ENCODE results near the genes S100A14 and JTB.

- PRO-cap, result no peak
Measured at GRCh38 chr1:153603297-153603814, 9.6 kb downstream of the S100A16 start.

- PRO-cap, result no peak
Measured at GRCh38 chr1:153614022-153615140, 1.4 kb upstream of the S100A16 start.

DNA sequence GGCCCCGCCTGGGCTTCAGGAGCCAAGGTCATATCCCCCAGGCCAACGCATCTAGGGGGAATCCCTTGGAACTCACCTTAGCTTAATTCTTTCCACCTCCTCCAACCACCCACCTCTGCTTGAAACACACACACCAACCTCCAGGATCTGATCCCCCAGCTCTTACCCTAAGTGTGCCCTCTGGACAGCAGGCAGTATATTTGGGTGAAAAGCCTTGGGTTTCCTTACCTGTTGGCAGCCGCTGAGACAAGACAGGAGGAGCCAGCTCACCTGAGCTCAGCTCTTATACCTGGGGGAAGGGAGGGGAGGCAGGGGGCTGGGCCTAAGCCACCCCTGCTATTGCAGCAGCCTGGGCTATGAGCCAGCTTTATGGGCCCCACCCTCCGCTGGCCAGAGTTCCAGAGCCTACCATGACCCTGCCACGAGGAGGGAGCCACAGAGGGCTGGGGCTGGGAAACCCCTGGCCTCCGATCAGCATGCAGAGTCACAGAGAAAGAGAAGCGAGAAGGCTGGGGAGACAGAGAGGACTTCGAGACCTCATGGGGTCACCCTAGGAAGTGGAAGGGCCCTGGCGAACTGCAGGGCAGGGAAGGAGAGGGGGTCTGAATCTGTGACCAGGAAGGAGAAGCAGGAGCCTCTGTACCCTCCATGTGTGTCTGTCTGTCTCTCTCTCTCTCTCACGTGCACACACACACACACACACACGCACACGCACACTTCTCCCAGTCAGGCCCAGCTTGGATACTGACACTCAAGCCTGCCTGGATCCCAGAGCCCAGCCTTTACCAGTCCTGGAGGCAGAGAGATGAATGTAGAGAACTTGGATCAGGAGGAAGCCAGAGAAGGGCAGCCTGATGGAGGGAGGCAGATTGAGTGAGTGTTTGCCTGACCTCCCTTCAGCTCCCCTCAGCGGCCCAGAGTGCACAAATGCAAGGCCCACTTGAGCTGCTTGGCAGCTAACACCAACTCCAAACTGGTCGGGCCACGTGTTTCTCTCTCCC lies at the start of gene S100A14:
Gene S100A14, minus strand, starts transcription at position 259 of the 1,001 bp plus-strand sequence.
- PRO-cap, result bidirectional peak, plus-strand start at position 481 of the sequence, minus-strand start at position 253 of the sequence

DNA sequence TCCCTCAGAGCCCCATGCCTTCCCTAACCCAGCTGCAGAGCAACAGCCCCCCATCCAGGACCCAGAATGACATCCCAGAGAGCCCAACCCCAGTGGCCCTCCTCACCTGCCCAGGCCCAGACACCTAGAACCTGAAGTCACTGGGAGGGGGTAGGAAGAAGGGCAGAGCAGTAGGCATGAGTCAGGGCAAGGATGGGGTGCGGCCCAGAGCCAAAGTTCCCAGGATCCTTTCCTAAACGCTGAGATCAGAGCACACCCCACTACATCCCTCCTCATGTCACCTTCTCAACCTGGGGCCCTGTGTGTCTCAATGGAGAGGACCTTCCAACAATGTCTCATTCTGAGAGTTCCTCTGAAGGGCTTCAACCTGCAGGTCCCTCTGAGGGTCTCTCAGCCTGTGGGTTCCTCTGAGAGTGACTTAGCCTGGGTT lies 958 bp upstream of the S100A14 start:
- PRO-cap, result no peak

DNA sequence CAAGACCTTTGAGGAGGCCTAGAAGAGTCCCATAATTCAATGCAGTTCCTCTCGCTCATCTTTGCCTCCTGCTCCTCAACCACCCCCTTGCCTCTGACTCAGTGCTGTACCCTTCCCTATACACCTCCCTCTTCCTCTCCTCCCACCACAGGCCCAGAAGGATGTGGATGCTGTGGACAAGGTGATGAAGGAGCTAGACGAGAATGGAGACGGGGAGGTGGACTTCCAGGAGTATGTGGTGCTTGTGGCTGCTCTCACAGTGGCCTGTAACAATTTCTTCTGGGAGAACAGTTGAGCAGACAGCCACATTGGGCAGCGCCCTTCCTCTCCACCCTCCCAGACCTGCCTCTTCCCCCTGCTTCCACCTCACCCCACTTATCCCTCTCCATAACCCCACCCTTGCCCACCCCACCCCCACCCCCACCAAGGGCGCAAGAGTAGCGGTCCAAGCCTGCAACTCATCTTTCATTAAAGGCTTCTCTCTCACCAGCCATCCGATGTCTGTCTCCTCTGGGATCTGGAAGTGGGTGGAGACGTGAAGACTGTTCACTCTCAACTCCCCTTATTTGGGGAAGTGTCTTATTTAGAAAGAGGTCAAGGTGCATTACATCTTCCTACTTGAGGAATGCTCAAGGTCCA lies 2.2 kb upstream of the CHTOP start:
- PRO-cap, result no peak

GRCh38 chr1:153667503-153667910 lies 3.3 kb downstream of the ILF2 start:
- PRO-cap, result no peak

GRCh38 chr1:153693325-153693889 lies 14.9 kb downstream of the NPR1 start:
- PRO-cap, result no peak

DNA sequence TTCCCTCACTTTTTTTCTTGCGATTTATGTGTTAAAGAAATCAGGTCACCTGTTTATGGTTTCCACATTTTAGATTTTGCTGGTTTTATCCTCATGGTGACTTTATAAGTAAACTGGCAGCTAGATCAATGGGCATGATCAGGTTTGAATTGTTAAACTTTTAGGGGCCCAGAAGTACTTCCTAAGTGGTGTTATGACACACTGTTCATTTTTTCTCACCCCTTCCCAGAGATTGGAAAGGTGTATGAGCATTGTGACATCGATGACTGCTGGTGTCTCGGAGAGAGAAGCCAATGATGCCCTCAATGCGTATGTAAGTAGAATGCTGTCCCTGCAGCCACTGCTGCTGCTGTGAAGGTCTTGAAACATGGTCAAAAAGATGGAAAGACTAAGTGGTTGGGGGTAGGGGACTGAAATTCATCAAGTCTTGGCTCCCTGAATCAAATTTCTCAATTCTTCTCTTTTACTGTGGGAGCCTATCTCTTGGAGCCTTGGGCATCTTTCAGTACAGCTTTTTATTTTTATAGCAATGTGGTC lies 12.6 kb downstream of the INTS3 start:
- PRO-cap, result no peak

- PRO-cap, result no peak
Measured at GRCh38 chr1:153746823-153747450, 19.1 kb downstream of the INTS3 start.

- PRO-cap, result no peak
Measured at GRCh38 chr1:153790948-153791651, 15.9 kb downstream of the SLC27A3 start.

DNA sequence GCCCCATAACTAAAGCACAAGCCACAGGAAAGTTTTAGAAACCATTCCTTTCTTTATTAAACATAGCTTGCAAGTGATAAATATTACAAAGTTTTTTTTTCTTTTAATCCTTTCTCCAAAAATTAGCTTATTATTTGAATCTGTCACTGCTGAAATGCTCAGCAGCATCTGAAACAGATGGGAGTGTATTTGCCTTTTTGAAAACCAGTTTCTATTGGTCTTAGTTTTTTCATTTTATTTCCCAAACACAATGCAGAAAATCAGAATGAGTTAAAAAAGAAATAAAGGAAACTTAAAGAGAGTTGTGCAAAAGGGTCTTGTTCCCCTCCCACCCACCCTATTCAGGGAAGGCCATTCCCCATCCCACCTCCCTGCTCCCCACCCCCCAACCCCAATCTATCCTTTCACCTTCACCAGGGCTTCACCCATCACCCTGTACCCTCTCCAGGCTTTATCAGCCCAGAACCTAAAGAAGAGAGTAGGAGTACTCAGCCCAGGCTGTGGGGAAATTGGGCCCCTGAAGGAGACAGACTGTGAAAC lies 29.6 kb downstream of the SLC27A3 start:
- PRO-cap, result no peak

DNA sequence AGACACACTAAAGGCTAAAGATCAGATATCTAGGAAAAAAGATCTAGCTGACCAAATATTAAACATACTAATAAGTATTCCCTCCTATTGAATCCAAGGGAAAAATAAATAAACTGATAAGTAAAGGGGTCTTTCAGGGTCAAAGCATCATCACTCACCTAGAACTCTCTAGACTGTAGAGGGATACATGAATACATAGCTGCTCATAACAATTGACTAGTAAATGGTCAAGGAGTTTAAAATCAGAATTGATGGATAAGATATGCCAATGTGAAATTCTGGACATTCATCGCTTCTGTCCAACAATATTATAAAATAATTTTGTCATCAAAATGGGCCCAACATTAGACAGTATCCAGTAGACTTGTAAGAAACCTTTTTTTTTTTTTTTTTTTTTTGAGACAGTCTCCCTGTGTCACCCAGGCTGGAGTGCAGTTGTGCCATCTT lies 30.4 kb downstream of the GATAD2B start:
- PRO-cap, result no peak

DNA sequence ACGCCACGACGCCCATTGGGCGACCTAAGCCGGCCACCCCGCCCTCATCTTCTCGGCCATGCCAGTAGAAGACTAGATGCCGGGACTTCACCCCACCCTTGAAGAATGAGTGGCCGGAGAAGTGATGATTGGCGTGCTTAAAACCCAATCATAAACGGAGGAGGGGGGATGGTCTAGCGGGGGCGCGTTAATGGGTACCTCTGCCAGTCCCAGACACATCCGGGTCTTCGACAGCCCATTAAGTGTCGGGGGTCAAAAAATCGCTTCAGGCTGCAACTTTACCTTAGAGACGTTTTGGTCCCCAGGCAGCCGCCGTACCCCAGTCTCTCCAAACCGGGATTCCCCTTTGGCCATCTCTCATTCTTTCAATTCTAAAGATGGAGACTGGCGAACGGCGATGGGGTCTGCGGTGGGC lies 252 bp upstream of the GATAD2B start:
- PRO-cap, result bidirectional peak, plus-strand start at position 153 of the sequence, minus-strand start outside the sequence

- PRO-cap, result no peak
Measured at GRCh38 chr1:153946966-153947296, 413 bp upstream of the DENND4B start.

GRCh38 chr1:153966835-153967117 lies 926 bp upstream of the CREB3L4 start:
- PRO-cap, result no peak

DNA sequence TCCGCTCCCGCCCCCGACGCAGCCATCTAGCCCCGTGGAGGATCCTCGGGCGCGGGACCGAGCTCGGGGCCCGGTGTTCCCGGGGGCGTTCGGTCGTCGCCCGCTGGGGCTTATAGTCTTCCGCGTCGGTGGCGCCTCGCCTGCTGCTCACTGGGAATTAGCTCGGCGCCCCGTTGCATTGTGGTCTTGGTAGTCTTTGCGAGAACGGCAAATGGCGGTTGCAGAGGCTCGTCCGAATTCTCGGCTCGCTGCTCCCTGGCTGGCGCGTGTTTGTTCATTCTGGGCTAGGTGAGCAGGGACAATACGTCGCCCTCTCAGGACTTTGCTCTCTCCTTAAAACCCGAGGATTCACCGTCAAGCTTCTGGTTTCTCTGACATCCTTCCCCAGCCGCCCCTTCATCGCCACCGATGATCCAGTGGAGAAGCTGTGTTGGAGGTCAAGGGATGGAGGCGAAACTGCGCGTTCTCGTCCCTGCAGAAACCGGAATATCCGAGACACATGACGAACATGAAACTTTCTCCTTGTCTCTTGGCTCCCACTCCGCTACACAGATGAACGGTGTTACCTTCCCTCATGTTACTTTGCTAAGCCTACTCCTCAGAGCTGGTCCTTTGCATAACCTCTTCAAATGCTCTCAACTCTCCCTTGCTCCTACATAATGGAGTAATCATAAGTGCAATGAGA lies at the start of gene JTB:
Gene JTB, minus strand, starts transcription at position 130 of the 685 bp plus-strand sequence.
- PRO-cap, result bidirectional peak, plus-strand start at position 210 of the sequence, minus-strand start at position 130 of the sequence; bidirectional peak, plus-strand start at position 539 of the sequence, minus-strand start at position 458 of the sequence

DNA sequence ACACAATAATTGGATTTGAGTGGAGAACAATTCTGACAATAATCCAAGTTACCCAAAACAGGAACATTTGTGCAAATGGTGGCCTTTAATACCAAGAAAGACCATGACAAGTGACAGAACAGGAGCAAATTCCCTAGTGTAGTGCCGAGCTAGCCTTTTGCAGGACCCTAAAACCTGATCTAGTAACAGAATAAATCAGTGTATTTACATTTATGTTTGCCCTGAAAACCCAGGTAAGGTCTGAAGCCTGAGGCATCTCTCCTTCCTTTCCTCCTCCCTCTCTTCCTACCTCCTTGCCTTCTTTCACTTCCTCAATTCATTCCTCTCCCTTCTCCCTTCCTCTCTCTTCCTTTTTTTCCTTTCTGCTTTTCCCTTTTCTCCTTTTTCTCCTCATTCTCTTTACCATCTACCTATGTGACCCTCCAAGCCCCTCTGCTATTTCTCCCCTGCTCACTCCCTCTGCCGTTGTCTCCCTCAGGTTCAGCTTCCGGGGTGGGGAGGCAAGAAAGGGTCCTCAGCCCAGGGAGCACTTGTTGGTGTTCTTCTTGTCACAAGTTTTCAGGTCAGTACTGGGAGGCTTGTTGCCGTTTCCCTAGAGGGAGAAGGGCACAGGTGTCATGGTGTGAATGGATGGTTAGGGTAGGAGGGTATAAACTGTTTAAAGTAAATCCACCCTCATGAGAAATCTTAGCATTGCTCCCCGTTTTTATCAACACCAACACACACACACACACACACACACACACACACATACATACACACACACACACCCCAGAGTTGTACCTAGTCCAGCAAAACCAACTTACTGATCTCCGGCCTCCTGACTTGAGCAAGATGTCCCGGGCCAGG lies 4.3 kb downstream of the RAB13 start:
- PRO-cap, result no peak

- PRO-cap, result no peak
Measured at GRCh38 chr1:154167632-154168008, 24.3 kb downstream of the TPM3 start.

DNA sequence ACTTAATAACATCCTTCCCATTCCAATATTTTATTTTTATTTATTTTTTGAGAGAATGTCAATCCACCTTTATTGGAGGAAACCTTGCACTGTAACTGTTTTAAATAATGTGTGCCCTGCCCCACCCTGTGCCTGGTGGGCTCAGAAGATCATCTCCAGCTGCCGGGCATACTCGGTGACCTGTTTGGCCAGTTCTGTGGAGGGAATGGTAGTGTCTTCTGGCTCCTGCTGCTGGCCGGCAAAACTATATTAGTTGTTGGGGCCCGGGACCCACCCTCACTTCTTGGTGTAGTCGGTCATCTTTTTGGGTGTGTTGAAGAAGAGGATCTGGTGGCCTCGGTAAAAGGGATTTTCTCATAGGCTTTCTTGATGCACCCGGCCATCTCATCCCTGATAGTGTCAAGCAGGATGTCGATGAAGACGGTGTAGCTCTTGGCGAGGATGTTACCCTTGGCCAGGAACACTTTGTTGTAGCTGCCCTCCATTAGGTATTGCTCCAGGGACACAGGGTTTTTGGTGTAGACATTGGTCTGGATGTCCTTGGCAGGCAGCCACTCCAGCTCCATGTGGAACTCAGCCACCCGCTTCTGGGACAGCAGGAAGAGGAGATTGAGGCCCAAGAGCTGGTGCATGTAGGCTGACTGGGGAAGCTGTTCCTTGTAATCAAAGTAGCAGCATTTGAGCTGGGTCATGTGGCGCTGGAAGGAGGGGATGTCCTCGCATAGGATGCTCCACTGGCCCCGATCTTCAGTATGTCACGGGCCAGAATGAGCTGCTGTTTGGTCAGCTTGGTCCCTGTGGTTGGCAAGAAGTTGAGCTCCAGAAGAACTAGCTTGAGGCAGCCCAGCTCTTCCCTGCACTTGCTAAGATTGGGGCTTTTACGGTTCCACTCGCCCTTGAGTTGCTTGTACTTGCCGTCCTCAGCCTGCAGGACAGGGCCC lies 9.3 kb downstream of the IL6R start:
- PRO-cap, result no peak

- PRO-cap, result bidirectional peak, plus-strand start at chr1:154493506, minus-strand start at chr1:154493392
Measured at GRCh38 chr1:154492971-154493773, 8.8 kb upstream of the TDRD10 start.